Measurements from ENCODE around the genes SPG21 and CLPX.

DNA sequence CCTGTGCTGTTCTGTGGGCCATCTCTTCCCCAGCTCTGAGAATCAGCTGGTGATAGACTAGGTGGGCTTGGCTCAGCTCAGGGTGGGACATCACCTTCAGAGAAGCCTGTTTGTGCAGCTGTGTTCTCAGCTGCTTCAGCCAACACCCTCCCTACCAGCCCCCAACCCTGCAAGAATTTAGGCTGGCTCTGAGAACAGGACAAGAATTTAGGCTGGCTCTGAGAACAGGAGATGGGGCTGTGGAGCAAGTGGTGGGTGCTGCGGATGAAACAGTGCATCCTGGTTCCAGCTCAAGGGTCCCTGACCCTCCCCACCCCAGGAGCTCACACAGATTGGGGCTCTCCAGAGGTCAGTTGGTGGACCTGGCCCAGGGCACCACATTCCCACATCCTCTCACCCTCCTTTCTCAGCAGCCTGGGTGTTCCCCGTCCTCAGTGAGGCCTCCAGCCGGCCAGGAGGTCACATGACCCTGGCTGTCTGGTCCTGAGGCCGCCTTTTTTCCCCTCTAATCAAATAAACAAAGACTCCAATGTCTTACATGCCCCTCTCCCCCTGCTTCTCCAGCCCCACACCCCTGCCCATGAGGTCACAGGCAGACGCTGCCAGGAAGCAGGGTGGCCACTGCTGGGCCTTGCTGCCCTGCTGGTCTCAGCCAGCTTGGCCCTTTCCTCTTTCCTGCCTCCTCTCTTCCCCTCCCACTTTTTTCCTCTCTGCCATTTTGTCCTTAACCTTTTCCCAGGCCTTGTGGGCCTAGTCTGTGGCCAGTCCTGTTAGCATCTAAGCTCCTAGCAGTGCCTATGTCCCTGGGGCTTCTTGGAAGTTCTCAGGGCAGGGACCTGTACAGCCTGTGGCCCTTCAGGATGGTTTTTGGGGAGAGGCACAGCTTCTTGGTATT, 15.0 kb downstream of the PLEKHO2 start:
- PRO-cap, 2 experiments, result peak in 1 of 2 experiments; most common plus-strand start position 595 of the sequence (in 1); most common minus-strand start position 455 of the sequence (in 1)

DNA sequence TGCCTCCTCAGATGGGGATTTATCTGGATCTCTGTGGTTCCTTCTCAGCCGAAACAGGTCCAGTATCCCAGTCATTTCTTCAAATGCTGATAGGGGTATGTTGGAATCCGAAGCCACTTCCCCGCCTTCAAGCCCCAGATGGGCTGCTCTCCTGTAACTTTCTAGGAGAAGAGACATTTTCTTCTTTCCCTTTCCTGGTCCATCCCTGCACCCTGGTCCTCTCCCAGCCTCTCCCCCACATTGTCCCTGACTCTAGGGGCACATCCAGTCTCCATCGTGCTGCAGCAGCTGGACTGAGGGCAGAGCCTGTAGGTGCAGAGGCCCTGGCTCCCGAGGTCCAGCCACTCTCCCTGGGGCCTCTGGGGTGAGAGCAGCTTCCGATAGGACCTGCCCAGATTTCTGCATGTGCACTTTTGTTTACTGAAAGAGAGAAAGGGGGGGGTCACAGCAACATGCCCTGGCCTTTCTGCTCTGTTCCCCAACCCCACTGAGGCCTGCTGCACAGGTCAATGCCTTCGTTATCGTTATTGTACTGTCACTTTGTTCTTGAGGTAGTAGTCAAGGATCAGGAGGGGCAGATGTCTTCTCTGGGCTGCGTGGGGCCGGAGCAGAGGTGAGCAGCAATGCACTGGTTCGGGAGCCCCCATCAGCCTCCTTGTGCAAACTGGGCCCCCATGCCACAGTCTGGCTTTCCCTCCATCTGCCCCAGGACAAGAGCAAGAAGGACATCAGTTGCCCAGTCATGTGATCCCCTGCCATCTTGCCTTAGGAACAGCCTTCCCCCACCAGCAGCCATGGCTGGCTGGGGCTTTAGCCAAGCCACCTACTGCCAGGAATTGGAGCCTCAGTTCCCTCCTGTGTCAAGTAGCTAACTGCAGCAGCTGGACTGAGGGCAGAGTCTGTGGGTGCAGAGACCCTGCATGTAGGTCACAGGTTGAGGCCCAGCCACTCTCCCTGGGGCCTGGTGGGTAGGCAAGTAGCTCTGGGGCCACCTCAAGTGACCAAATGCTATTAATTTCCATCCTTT, 25.4 kb downstream of the PLEKHO2 start:
- PRO-cap, 2 experiments, result no peak in any of the 2 experiments

GRCh38 chr15:64938124-64938528, 26.4 kb downstream of the ANKDD1A start:
- PRO-cap, 2 experiments, result no peak in any of the 2 experiments

DNA sequence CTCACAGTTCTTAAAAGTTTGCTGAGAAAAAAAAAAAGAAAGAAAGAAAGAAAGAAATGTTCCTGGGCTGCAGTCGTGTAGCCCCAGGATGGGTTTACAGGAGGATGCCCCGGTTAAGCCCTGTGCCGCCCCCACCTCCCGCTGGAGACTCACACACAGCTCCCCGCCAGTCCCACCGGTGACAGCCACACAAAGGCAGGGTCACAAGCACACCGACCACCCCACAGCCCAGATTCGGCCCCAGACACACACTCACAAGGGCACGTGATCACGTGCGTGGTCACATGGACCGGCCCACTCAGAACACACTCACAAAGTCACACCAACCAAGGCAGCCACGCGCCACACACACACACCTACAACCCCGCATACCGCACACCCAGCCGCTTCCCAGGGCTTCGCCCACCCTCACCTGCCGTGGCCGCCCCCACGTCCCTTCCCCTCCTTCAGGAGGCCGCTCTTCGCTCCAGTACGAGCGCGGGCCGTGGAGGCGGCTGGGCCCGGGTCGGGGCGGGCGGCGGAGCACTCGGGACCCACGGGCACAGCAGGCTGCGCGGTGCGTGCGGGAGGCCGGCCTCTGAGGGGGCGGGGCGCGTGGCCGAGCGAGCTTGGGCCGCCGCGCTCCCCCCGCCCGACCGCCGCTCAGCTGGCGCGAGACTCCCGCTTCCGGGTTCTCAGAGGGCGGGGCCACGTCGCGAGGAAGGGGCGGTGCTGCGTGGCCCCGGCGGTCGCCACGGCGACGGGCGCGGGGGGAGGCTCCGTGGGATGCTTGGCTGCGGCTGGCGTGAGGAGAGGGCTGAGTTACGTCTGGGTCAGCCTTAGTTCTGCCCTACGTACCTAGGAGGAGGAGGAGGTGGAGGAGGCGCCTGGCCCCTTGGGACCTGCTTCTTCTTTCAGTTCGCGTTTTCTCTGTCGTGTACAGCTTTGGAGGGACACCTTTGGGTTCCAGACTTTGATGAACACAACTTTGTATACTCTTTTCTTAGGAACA, at the start of gene SPG21:
TSS of gene SPG21 (minus strand) at position 662 of the 991 bp plus-strand sequence.
- PRO-cap, 2 experiments, result peak in 1 of 2 experiments; most common plus-strand start position 314 of the sequence (in 1); most common minus-strand start position 278 of the sequence (in 1)

DNA sequence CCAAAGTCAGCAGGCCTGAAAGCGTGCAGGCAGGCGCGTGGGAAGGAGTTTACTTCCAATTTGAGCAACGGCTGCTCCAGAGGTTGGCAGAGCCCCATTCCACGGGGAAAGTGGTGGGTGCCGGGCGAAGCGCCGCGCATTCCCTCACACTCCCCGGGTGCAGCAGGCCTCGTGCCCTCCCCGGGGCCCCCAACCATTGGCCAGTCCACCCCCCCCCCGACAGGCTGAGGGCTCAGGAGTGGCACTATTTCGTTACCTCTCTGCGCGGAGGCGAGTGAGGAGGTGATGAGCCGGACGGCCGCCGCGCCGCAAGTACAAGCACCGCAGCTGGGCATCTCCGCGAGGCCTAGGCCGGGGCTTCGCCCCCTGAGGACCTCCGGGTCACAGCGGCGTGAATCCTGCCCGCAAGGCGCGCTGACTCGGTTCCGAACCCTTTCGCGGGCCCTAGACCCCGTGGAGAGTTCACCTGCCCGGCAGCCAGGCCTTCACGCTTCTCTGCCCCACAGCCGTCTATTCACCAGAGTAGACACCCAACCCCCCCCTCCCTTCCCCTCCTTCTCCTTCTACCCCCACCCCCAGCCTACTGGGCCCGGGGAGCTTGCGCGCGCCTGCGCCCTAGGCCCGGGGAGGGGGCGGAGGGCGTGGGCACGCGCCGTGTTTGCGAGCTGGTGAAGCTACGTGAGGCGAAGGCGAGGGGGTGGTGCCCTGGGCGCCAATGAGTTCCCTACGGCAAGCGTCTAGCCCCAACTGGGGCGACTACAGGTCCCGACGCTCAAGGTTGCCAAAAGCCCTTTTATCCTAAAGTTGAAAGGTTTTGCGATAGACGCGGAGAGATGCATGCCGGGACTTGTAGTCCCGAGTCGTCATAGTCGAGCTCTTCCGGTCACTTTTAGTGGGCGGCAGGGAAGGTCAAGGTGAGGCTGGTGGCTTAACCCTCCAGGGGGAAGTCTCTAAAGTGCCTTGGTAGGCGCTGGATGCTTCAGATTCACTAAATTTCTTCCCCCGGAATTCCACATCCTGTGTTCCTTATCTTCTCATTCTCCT, at the start of gene CLPX:
TSS of gene CLPX (minus strand) at position 524 of the 1,044 bp plus-strand sequence.
- PRO-cap, 2 experiments, result peak in 1 of 2 experiments; most common plus-strand start position 273 of the sequence (in 1); most common minus-strand start position 112 of the sequence (in 1)

GRCh38 chr15:65354940-65356238, 22.4 kb downstream of the IGDCC3 start:
- PRO-cap, 2 experiments, result peak in 1 of 2 experiments; most common plus-strand start chr15:65355807 (in 1); most common minus-strand start chr15:65355607 (in 1)

GRCh38 chr15:65530953-65531514, 771 bp downstream of the HACD3 start:
- PRO-cap, 2 experiments, result no peak in any of the 2 experiments

DNA sequence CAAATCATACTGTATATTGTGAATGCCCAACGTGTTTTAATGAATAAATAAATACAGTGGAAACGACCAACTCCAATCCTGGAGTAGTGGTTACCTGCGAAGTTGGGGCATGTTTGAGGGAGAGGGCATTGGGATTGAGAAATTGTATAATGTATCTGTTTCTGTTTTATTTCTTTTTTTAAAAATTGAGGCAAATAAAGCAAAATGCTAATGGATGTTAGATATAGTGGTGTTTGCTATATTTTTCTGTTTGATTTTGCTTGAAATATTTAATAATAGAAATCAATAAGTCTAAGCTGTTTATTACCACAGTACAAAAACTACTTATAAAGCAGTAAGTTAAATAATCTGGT, 9.6 kb downstream of the HACD3 start:
- PRO-cap, 2 experiments, result no peak in any of the 2 experiments

- PRO-cap, 2 experiments, result no peak in any of the 2 experiments
Measured at GRCh38 chr15:65642680-65643282, 21.0 kb downstream of the SLC24A1 start.

DNA sequence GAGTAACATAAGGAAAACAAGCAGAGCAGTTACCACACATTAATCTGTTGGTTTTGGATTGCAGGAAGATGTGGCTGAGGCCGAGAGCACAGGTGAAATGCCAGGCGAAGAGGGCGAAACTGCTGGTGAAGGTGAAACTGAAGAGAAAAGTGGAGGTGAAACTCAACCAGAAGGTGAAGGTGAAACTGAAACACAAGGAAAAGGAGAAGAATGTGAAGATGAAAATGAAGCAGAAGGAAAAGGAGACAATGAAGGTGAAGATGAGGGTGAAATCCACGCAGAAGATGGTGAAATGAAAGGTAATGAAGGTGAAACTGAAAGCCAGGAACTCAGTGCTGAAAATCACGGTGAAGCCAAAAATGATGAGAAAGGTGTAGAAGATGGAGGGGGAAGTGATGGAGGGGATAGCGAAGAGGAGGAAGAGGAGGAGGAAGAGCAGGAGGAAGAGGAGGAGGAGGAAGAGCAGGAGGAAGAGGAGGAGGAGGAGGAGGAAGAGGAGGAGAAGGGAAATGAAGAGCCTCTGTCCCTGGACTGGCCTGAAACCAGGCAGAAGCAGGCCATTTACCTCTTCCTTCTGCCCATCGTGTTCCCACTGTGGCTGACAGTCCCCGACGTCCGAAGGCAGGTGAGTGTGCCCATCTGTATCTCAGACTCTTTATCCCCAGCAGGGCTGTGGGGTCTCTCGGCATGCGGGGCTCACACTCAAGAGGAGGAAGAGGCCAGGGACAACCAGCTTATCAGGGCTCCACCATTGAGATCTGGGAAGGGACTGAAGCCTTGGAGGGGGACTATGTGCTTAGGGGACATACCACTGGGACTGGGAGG, 28.8 kb downstream of the SLC24A1 start:
- PRO-cap, 2 experiments, result no peak in any of the 2 experiments

DNA sequence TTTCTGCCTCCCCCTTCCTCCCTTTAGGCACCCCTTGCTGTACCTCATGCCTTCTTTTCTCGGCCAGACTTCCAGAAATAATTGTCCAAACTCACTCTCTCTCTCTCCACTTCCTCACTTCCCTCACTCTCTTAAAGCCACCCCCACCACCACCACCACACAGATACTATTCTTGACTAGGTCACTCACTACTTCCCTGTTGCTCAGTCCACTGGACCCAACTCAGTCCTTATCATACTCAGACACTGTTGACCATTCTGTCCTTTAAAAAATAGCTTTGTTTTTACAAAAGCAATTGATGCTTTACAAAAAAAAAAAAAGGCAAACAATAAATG, 31.7 kb upstream of the RAB11A start:
- PRO-cap, 2 experiments, result no peak in any of the 2 experiments

- PRO-cap, 2 experiments, result no peak in any of the 2 experiments
Measured at GRCh38 chr15:66436602-66437165, 50.0 kb downstream of the MAP2K1 start.

GRCh38 chr15:66656733-66657462, 45.1 kb upstream of the SMAD6 start:
- PRO-cap, 2 experiments, result no peak in any of the 2 experiments

- PRO-cap, 2 experiments, result no peak in any of the 2 experiments
Measured at GRCh38 chr15:66692801-66693248, 9.2 kb upstream of the SMAD6 start.

- PRO-cap, 2 experiments, result no peak in any of the 2 experiments
Measured at GRCh38 chr15:66718672-66719244, 16.7 kb downstream of the SMAD6 start.

GRCh38 chr15:66760975-66761843, 59.2 kb downstream of the SMAD6 start:
- PRO-cap, 2 experiments, result no peak in any of the 2 experiments

- PRO-cap, 2 experiments, result no peak in any of the 2 experiments
Measured at GRCh38 chr15:66840608-66841049, 138.6 kb downstream of the SMAD6 start.

- PRO-cap, 2 experiments, result no peak in any of the 2 experiments
Measured at GRCh38 chr15:66850896-66851645, 149.0 kb downstream of the SMAD6 start.

DNA sequence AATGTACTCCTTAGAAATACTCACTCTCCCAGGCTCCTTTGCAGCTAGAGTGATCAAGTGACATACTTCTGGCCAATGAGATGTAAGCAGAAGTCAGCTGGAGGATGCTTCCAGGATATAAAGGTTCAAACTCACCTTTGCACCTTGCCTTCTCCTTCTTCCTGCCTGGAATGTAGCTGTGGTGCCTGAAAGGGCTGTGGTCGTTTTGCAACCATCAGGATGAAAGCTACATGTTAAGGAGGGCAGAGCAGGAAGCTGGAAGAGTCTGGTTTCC, 126.9 kb upstream of the SMAD3 start:
- PRO-cap, 2 experiments, result no peak in any of the 2 experiments

DNA sequence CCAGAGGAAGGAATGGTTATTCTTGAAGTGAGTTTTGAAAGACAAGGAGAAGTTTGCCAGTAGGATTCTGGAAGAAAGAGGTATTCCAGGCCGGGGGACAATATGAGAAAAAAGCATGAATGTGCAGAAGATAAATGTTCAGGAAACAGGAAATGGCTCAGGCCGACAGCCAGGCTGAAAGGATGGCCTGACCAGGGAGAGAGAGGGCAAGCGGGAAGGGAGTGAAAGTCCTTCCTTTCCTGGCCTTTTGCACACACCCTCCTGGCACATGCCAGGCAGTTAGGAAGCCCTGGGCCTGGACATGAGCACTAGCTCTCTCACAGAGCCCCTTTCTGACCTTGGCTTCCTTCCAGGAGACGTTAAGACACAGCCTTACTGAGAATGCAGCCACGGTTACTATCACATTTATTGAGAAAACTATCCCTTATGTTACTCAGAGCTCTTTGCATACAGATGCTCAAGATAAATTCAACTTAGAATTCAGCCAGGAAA, 39.7 kb upstream of the SMAD3 start:
- PRO-cap, 2 experiments, result no peak in any of the 2 experiments